Temporal lobe (tissue), 2 donors: ENCODE measurements around a stretch of chr10.

GRCh38 chr10:110048818-110049504 is 41.2 kb downstream of the ADD3 start:
- RAMPAGE, long total RNA, result no peak

DNA sequence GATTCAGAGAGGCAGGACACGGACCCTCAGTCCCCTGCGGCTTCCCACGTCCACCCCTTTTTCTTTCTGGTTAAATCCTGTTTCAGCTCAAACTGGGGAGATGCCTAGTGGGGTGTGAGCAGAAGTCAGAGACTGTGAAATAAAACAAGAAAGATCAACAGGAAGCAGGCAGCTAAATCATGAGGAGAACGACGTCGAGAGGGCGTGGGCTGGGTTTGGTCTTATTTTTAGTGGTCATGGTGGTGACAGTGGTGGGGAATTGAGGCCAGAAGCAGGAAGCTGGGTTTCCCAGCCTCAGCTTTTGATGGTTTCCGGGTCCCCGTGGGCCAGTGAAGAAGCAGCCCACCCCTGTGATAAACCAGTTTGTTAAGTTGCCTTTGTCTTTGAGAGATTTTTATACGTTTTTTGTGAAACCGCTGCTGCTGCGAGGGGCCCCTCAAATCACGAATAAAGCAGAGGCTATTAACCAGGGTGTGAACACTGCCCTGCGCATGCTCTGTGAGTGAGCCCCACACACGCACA is 50.5 kb upstream of the MXI1 start:
- RAMPAGE, long total RNA, result no peak

- RAMPAGE, long total RNA, result no peak
Measured at GRCh38 chr10:110210516-110211089, 3.2 kb downstream of the MXI1 start.

DNA sequence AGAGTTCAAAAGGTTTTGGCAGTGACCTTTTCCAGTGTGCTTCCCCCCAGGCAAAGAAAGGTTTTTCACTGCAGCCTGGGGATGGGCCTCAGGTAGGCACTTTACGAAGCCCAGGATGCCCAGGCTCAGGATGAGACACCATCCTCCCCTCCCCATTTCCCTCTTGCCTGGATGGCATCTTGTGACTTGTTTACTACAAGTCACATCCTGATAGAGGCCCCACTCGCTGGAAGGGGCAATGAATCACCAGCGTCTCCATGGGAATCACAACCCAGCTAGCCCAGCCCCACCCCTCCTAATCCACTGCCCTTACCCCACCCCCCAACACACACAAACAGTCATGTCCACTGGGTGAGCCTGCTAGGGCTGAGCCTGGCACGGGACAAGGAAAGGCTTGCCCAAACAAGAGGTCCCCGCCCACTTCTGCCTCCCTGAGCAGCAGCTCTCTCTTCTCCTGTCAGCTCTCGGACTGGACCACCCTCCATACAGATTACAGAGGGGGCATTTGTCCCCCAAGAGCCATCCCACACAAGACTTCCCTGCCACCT is 93.9 kb upstream of the SMNDC1 start:
- RAMPAGE, long total RNA, result no peak

GRCh38 chr10:110436491-110436948 is 61.2 kb upstream of the DUSP5 start:
- RAMPAGE, long total RNA, result no peak

DNA sequence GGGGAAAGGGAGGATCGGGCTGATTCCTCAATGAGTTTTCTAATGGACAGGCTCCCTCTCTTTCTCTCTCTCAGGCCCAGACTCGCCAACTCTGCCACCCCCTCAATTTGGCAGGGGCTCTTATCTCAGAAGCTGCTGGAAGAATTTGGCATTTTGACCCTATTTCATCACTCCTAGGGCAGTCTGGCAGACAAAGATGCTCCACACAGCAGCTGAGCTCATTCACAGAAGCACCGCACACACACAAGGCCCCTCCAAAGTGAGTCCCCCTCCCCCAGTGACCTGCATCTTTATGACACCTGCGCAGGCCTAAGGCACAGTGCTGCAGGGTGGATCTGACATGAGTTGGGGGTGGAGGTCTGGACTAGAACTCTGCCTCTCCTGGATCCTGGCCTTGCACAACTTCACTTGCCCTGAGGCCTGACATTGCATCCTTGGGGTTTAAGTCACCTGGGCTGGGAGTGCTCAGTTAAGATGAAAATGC is 41.2 kb upstream of the DUSP5 start:
- RAMPAGE, long total RNA, result no peak

DNA sequence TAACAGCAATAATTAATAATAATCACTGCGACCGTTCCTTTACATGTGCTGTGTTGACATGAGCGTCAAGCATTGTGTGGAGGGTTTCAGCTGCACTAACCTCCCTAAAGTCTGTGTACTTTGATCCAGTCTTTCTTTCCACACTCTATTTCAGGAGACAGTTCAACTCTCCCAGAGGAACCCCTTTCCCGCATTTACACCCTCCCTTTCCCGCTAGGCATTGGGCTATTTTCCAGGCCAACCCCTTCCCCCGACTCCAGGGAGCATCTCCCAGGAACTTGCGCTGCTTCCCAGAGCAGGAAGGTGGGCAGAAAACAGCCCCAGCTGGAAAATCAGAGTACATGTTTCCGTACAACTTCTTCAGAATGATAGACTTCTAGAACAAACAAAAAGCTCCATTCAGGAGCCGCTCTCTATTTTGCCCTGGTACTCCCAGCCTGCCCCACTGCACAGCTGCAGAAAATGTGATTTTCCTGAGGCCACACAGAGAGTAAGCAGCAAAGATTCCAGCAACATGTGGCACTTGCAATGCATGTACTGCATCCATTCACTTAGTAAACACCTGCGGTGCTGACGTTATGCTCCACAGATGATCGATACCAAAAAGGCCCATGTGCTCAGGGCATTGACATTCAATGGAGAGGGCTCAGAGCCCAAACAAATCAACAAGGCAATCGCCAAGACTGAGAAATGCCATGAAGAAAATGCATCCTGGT is 35.6 kb upstream of the DUSP5 start:
- RAMPAGE, long total RNA, result no peak

GRCh38 chr10:110495820-110496631 is 1.7 kb upstream of the DUSP5 start:
- RAMPAGE, long total RNA, result no peak

GRCh38 chr10:110502398-110503615 is 5.1 kb downstream of the DUSP5 start:
- RAMPAGE, long total RNA, result no peak

- RAMPAGE, long total RNA, result no peak
Measured at GRCh38 chr10:110504857-110505250, 7.1 kb downstream of the DUSP5 start.

GRCh38 chr10:110508145-110508941 is 10.6 kb downstream of the DUSP5 start:
- RAMPAGE, long total RNA, result no peak

GRCh38 chr10:110529499-110530799 is 32.2 kb downstream of the DUSP5 start:
- RAMPAGE, long total RNA, result no peak

- RAMPAGE, long total RNA, result no peak
Measured at GRCh38 chr10:110545955-110546434, 21.5 kb upstream of the SMC3 start.

- RAMPAGE, long total RNA, result no peak
Measured at GRCh38 chr10:110679629-110680212, 35.6 kb downstream of the RBM20 start.

DNA sequence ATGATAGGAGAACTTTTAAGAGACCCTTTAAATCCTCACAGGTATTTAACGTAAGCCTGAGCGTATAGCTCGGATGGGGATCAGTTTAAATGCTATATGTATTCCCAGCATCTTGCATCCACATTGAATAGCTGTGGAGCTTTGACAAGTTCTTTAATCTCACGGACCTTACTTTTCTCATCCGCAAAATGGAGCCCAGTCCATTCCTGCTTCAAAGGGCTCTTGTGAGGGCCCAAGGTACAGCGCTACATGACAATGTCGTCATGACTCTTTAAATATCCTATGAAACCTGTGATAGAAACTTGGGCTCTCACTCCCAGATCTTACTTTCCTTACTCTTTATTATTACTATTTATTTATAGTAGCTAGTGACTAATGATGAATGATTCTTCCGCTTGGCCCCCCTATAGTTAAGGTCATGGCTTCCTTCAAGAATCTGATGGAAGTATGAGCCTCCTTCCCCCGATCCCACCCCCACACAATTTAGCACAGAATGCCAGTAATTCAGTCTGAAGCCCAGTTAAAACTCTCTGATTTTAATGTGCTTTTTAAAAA is 41.9 kb downstream of the RBM20 start:
- RAMPAGE, long total RNA, result no peak

DNA sequence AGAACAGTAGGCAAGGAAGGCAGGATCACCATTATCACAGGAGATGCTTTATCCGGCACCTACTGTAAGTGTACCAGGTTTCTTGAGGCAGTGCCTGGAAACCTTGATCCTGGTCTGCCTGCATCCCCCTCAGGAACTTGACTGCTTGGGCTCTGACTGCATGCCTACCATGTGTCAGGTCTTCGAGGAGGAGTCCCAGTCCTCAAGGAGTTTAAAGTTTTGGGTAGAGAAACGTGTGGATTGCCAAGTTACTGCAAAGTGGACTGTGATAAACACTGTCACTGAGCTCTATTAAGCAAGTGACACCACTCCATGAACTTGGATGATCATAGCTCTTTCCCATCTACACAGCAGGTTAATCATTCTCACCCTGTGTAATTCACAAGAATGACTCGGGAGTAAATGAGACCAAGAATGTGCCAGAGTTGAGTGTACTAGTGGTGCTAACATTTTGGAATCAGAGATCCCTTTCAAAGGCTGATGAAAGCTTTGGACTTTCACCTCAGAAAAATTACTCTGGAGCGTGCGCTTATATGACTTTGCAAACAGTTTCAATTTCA is 80.7 kb downstream of the RBM20 start:
- RAMPAGE, long total RNA, result no peak

- RAMPAGE, long total RNA, result no peak
Measured at GRCh38 chr10:110764184-110765209, 107.2 kb upstream of the PDCD4 start.

GRCh38 chr10:110845615-110846347 is 25.9 kb upstream of the PDCD4 start:
- RAMPAGE, long total RNA, result no peak

DNA sequence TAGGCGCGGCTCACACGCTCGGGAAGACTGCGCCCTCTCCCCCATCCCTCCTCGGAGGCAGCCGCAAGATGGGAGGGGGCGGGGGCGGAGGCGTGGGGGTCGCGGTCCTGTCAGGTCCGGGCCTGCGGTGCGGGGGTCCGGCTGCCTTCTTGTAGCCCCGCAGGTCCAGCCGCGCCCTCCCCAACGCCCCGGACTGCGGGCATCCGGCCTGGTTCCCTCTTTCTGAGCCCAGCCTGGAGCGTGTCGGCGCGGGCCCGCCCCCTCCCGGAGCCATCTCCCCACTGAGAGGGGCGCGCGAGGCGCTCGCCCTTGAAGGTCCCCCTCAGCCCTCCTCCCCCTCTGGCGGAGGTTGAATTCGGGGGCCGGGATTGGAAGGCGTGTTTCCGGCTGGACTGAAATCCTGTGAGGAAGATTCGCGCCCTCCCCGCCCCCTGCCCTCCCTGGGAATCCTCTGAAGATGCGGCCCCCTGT is 337 bp downstream of the PDCD4 start:
- RAMPAGE, long total RNA, result no peak

GRCh38 chr10:111076073-111076656 is 664 bp upstream of the ADRA2A start:
- RAMPAGE, long total RNA, result no peak